Upper lobe of left lung (tissue), 5 donors: ENCODE data around the gene TMEM63C.

DNA sequence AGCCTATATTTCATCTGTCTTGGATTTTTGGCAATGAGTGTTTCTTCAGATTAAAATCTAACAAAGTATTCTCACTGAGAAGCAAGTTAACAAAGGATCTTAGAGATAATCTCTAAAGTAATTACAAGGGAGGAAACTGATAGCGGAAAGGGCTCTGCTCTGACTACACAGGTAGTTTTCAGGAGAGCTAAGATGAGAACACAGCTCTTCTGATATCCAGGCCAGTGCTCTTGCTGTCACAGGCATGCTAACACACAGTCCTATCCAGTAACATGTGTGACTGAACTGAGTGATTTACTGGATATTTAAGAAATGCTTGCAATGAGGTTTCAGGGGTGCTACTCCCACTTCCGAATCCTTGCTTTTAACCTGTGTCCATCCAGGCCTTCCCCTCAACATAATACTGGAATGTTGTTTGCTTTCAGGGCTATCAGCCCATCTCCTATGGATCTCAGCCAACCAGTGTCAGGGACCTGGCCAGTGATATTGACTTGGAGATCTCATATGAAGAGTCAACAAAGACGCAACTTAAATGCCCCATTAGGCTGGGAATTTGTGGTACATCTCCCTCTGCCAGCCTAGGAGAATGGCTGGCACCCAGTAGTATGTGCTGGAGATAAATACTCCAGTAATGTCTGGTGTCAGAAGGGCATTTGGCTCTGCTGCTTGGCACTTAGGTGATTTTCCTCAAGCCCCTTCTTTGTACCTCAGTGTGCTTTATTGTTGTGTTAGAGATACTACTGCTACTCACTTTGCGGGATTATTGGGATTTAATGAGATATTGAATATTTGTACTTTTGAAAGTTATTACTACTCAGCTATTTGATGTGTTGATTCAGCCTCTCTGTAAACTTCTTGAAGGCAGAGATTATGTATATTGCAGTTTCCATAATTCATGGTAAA, 901 bp upstream of the IFT43 start:
- PRO-cap, 2 experiments, result no peak in any of the 2 experiments
- RAMPAGE, long total RNA, 4 experiments, result no peak in any of the 4 experiments

- PRO-cap, 2 experiments, result no peak in any of the 2 experiments
- RAMPAGE, long total RNA, 4 experiments, result no peak in any of the 4 experiments
These were observed 11.1 kb downstream of the IFT43 start for GRCh38 chr14:75996672-75997125.

GRCh38 chr14:76101270-76101688, 50.4 kb upstream of the GPATCH2L start:
- PRO-cap, 2 experiments, result no peak in any of the 2 experiments
- RAMPAGE, long total RNA, 4 experiments, result no peak in any of the 4 experiments

GRCh38 chr14:76309982-76310510, 65.9 kb upstream of the ESRRB start:
- PRO-cap, 2 experiments, result peak in 1 of 2 experiments; most common plus-strand start chr14:76310361 (in 1)
- RAMPAGE, long total RNA, 4 experiments, result no peak in any of the 4 experiments

GRCh38 chr14:76515561-76515942, 139.6 kb downstream of the ESRRB start:
- PRO-cap, 2 experiments, result no peak in any of the 2 experiments
- RAMPAGE, long total RNA, 4 experiments, result no peak in any of the 4 experiments

DNA sequence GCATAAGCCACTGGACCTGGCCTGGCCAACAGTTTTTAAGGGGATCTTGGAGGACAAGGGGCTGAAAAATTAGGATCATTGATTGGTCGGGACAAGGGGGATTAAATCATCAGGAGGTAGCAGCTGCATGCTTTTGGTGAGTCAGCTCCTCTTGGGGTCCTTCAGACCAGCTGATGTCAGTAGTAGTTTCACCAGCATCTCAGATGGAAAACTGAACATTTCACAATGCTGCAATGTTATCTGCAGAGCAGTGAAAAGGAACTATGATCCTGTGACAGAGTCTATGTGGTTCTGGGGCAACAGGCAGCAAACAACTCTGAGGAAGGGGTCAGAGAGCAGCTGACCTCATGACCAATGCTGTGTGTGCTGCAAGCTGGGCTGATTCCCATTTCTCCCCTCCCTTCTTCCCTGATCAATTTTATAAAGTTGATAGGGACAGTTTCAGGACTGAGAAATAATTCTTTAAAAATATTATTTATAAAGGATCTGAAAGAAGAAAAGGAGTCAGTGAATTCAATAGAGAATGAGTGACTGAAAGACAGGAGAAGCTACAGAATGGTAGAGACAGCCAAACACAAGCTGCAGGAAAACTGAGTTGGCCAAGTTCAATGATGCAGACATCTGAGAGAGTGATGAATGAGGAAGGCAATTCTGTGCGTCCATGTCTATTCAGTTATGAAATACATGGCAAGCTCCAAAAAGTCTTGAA, 6.5 kb downstream of the LRRC74A start:
- PRO-cap, 2 experiments, result no peak in any of the 2 experiments
- RAMPAGE, long total RNA, 4 experiments, result no peak in any of the 4 experiments

DNA sequence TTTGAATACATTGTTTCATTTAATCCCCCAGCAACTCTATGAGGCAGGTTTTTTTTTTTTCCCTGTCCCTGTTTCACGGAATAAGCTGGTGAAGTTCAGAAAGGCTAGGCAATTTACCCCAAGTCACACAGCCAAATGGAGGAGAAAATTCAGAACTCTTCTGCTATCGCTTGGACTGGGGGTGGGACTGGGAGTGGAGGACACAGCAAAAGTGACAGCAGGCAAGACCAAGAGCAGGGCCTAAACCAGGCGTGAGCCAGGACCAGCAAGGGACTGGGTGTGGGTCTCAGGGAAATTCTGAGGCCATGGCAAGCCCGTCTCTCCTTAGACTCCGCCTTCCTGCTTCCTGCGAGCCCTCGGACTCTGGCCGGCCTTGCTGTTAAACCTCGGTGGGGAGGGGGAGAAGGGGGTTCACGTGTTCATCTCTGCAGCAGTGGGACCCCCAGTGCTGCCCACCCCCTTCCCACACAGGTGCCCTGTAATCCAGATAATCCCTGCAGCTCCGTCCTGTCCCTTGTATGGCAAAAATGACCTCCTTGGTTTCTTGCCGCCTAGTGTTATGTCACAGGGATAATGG, 97.7 kb downstream of the LRRC74A start:
- PRO-cap, 2 experiments, result no peak in any of the 2 experiments
- RAMPAGE, long total RNA, 4 experiments, result no peak in any of the 4 experiments

DNA sequence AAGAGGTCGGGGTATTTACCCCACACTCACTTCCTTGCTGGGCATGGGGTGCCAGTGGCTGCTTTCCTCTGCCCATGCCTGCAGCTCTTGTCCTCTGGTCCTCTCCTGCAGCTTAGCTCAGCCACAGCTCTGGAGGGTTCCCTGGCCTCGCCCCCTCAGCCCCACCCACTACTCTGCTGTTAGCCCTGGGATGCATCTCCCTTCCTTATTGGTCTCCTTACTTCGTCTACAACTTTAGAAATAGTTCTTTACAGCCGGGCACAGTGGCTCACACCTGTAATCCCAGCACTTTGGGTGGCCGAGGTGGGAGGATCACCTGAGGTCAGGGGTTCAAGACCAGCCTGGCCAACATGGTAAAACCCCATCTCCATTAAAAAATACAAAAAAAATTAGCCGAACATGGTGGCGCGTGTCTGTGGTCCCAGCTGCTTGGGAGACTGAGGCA, 79.9 kb downstream of the IRF2BPL start:
- PRO-cap, 2 experiments, result no peak in any of the 2 experiments
- RAMPAGE, long total RNA, 4 experiments, result no peak in any of the 4 experiments

DNA sequence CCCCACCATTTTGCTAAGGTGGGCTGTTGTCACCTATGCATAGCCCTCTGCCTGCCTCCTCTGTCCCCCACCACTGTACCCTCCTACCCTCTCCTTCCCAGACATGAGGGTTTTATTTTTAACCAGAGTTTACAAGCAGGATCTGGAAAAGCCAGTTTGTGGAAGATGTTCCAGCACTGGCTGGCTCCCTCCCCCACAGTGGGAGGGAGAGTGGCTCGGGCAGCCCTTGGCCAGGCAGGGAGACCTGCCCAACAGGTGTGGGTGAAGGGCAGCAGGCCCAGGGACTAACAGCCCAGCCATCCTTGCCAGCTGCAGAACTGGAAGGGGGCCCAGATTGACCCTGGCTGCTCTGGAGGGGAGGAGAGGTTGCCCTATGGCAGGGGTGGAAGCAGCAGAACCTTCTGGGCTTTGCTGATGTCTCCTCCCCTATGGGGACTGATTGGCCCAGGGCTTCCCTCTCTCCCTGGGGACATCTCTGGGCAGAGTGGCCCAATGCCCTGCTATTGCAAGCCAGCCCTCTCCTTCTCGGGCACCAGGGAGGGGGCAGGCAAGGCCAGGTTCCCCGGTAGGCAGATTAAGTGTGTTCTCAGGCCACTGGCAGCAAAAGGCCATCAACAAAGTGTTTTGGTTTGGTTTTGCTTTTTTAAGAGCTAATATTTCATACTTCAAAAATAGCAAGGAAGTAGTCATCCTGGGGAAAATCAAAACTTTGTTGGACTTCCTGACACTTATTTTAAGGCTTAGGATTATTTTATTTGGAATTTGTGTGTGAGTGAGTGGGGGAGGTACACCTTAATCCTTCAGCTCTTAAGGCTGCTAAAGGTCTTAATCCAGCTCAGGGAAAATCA, 20.4 kb downstream of the IRF2BPL start:
- PRO-cap, 2 experiments, result no peak in any of the 2 experiments
- RAMPAGE, long total RNA, 4 experiments, result no peak in any of the 4 experiments

- PRO-cap, 2 experiments, result no peak in any of the 2 experiments
- RAMPAGE, long total RNA, 4 experiments, result no peak in any of the 4 experiments
These were observed 8.1 kb upstream of the IRF2BPL start for GRCh38 chr14:77036384-77037181.

GRCh38 chr14:77040289-77040981, 11.9 kb upstream of the IRF2BPL start:
- PRO-cap, 2 experiments, result peak in 2 of 2 experiments; most common plus-strand start chr14:77040430 (in 1)
- RAMPAGE, long total RNA, 4 experiments, result no peak in any of the 4 experiments

- PRO-cap, 2 experiments, result no peak in any of the 2 experiments
- RAMPAGE, long total RNA, 4 experiments, result no peak in any of the 4 experiments
These were observed 15.0 kb upstream of the IRF2BPL start for GRCh38 chr14:77043133-77044198.

GRCh38 chr14:77119733-77120263, 21.7 kb downstream of the CIPC start:
- PRO-cap, 2 experiments, result no peak in any of the 2 experiments
- RAMPAGE, long total RNA, 4 experiments, result no peak in any of the 4 experiments

DNA sequence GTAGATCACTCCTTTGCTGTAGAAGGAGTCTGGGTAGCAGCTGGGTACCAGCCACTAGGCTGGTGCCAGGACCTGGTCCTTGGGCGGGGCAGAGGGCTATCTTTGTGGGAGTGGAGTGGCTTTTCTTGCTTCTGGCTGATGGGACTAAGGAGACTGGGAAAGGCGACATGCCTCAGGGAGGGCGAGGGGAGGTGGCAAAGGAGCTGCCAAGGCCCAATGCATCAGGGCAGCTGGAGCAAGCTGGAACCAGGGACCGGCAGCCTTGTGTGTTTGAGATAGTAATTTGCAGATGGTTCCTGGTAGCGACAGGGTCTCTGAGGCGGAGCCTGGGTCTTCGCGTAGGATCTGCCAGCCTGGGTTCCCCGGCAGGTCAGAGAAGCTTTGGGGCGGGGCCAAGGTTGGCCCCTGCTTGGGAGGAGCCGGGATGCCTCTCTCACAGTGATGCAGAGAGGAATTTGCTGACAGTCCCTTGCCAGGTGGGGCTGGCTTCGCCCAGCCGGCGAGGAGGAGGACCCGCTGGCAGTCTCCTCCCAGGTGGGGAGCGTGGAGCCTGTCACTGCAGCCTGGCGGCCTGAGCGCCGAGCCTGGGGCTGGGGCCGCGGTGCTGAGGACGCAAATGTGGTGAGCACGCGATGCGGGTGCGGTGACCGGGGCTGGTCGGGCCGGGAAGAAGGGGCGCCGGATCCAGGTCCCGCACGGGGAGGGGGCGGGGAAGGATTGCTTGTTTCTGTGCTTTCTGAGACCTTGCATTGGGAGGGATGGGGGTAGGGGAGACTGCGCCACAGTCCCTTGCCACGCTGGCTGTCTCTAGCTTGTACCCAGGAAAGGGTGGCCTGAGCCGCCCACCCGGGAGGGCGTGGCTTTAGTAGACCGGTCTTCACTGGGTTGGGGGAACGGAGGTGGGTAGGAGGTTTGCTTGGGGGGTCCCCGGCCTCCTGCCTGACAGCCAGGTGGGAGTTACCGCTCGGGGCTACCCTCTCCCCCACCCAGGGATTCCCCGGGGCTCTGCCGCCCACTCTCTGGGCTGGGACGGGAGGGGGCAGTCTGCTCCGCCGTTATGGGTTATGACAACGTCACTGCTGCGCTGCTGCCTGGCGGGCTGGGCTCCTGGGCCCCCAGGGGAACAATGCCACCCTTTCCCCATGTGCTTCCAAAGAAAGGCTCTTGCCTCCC, at the start of gene TMEM63C:
TSS of gene TMEM63C (plus strand) at position 522 of the 1,173 bp plus-strand sequence.
- PRO-cap, 2 experiments, result no peak in any of the 2 experiments
- RAMPAGE, long total RNA, 4 experiments, result no peak in any of the 4 experiments

GRCh38 chr14:77372180-77372787, 4.6 kb downstream of the TMED8 start:
- PRO-cap, 2 experiments, result no peak in any of the 2 experiments
- RAMPAGE, long total RNA, 4 experiments, result no peak in any of the 4 experiments

DNA sequence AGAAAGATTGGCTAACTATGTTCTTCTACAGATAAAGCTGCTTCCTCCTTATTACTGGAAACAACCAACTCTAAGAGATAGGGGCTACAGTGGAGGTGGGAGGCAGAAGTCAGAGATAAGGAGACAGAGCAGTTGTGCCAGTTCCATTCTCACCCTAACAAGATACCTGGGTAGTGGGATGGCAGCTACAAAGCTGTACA, 16.1 kb downstream of the NOXRED1 start:
- PRO-cap, 2 experiments, result no peak in any of the 2 experiments
- RAMPAGE, long total RNA, 4 experiments, result no peak in any of the 4 experiments

- PRO-cap, 2 experiments, result no peak in any of the 2 experiments
- RAMPAGE, long total RNA, 4 experiments, result no peak in any of the 4 experiments
These were observed 23.1 kb downstream of the SPTLC2 start for GRCh38 chr14:77593263-77593876.

- PRO-cap, 2 experiments, result no peak in any of the 2 experiments
- RAMPAGE, long total RNA, 4 experiments, result no peak in any of the 4 experiments
These were observed 10.2 kb downstream of the SLIRP start for GRCh38 chr14:77717938-77718670.

DNA sequence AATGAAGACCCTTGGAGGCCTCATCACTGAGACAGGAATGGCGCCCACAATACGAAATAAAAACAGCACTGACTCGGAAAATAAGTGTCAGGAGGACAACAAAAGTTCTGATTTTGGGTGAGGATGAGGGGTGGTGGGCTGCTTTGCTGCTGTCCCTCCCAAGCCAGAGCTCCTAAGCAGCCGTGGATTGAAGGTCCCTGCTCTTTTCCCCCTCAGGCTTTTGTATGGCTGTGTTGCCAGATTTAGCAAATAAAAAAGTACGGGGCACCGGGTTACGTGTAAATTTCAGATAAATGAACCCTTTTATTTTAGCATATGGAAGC, 181.7 kb downstream of the ADCK1 start:
- PRO-cap, 2 experiments, result no peak in any of the 2 experiments
- RAMPAGE, long total RNA, 4 experiments, result no peak in any of the 4 experiments

DNA sequence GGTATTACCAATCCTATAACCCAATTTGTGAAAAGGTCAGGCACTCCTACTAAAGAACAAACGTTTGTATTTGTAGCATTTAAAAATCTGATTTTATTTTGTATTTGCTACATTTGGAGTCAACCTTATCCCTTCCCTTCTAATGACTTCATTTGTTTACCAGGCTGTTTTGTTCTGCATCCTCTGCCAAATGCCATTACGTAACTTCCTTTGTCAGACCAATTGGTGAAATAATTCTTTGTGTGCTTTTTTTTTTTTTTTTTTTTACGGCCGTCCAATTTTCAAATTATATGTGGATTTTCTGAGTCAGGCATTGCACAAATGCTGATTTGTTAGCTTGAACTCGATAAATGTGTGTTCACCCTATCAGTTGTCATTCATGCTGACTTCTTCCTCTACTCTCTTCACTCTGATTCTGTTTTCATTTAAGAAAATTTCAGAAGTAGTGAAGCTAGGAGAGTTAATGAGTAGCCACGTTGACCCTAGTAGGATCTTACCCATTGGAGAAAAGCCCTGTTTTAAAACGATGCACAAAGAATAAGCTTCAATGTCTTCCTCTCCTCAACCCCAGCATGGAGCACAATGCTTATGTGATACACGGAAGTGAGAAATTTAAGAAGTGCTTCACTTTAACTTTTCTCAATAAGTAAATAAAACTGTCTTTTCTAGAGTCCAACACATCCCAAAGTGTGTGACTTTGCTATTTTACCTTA, 386.2 kb downstream of the DIO2 start:
- PRO-cap, 2 experiments, result no peak in any of the 2 experiments
- RAMPAGE, long total RNA, 4 experiments, result no peak in any of the 4 experiments